Upper lobe of left lung (tissue), 5 donors: ENCODE data around the genes USP17L21, USP17L25 and DRD5.

DNA sequence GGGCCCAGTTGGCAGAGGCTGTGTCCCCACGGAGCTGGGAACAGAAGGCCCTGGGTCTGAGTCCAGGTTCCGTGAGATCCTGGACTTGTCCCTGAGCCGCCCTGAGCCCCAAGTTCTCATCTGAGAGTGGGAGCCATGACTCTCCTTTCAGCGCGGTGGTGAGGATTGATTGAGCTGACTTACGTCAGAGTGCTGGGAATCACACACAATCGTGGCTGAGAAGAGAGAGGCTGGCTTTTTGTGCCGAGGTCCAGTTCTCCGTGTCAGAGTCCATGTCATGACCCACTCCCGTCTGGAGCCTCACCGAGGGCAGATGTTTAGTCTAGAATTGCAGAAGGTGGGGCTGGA lies 97.9 kb downstream of the PSAPL1 start:
- PRO-cap, 2 experiments = no peak in any of the 2 experiments
- RAMPAGE, long total RNA, 4 experiments = no peak in any of the 4 experiments

- PRO-cap, 2 experiments = no peak in any of the 2 experiments
- RAMPAGE, long total RNA, 4 experiments = no peak in any of the 4 experiments
Observed at GRCh38 chr4:7771802-7772436, 167.7 kb downstream of the AFAP1 start.

- PRO-cap, 2 experiments = no peak in any of the 2 experiments
- RAMPAGE, long total RNA, 4 experiments = no peak in any of the 4 experiments
Observed at GRCh38 chr4:7958900-7959611, 19.4 kb upstream of the AFAP1 start.

- PRO-cap, 2 experiments = no peak in any of the 2 experiments
- RAMPAGE, long total RNA, 4 experiments = no peak in any of the 4 experiments
Observed at GRCh38 chr4:7965712-7966477, 26.2 kb upstream of the AFAP1 start.

DNA sequence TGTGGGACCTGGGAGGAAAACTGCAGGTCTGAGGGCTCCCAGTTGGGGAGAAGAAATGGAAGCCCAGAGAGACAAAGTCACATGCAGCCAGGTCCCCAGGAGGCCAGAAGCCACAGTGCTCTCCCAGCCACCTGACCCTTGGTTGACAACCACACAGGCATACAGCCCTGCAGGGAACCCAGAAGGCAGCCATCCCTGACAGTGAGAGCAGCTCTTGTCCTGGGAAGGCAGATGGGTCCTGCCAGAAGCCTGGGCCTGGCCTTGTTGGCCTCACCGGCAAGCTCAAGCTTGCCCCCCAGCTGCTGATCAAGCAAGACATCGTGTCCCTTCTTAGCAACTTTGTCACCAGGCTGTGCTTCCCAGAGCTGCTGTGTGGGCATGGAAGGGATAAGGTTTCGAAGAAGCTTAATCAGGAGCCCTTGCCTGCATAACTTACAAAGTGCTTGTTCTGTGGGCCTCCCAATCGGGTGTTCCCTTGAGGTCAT lies 6.7 kb upstream of the ABLIM2 start:
- PRO-cap, 2 experiments = peak in 1 of 2 experiments; most common minus-strand start position 216 of the sequence (in 1)
- RAMPAGE, long total RNA, 4 experiments = no peak in any of the 4 experiments

GRCh38 chr4:8165755-8165978 lies 7.1 kb upstream of the ABLIM2 start:
- PRO-cap, 2 experiments = peak in 1 of 2 experiments; most common plus-strand start chr4:8165818 (in 1)
- RAMPAGE, long total RNA, 4 experiments = no peak in any of the 4 experiments

GRCh38 chr4:8191074-8191924 lies 7.8 kb upstream of the SH3TC1 start:
- PRO-cap, 2 experiments = peak in 2 of 2 experiments; most common plus-strand start chr4:8191461 (in 2); most common minus-strand start chr4:8191350 (in 1)
- RAMPAGE, long total RNA, 4 experiments = no peak in any of the 4 experiments

- PRO-cap, 2 experiments = peak in 1 of 2 experiments; most common plus-strand start chr4:8194911 (in 1); most common minus-strand start chr4:8194776 (in 1)
- RAMPAGE, long total RNA, 4 experiments = no peak in any of the 4 experiments
Observed at GRCh38 chr4:8194282-8195179, 4.6 kb upstream of the SH3TC1 start.

DNA sequence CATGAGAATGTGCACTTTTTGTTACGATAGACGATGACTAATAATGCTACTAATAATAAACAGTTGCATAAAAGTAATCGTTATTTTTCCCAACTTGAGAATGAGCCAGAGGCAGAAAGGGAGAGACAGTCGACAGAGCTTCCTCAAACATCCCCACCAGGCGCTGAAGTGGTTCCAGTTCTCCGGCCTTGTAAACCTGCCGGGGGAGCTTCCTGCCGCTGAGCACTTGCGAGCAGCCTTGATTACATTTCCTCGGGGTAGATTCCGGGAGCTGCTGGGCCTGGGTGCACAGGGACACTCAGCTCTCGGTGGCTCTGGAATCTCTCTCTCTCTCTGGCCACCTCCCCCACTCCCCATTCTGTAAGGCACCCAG lies 8.8 kb upstream of the HTRA3 start:
- PRO-cap, 2 experiments = no peak in any of the 2 experiments
- RAMPAGE, long total RNA, 4 experiments = no peak in any of the 4 experiments

DNA sequence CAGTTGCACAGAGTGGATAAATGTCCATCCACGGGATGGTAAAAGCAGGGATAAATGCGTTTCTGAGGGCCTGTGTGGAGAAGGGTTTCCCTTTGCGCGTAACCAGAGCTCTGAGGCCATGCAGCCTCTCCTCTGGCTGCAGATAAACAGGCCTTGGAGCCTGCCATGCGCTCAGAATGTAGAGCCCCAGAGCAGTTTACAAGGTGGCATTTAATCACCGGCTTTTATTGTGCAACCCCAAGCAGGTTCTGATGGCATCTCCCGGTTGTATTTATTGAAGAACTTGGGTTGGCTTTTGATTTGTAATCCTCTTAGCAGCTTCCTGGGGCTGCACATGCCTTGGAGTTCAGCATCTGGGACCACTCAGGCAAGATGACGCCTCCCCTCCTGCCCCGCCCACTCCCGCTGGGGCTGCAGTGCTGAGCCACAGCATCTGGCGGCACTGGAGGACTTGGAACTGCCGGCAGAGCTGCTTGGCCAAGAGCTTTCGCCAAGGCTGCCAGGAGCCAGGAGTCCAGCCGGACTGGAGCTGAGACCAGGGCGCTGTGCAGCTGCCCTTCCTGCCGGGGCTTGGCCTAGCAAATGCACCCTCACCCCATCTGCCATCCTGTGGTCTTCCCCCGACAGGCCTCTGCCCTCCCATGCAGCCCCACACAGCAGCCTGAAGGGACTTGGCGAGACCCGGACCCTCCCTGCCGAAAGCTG lies 5.2 kb downstream of the HTRA3 start:
- PRO-cap, 2 experiments = no peak in any of the 2 experiments
- RAMPAGE, long total RNA, 4 experiments = no peak in any of the 4 experiments

DNA sequence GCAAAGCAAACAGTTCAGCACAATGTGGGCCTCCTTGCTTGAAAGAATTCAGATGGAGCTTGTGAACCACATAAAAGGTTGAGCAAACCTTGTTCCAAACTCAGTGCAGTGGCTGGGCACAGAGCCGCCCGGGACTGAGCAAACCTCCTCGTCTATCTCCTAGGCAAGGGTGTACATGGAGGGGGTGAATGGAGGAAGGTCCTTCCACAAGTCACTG lies 82.4 kb downstream of the HTRA3 start:
- PRO-cap, 2 experiments = no peak in any of the 2 experiments
- RAMPAGE, long total RNA, 4 experiments = no peak in any of the 4 experiments

DNA sequence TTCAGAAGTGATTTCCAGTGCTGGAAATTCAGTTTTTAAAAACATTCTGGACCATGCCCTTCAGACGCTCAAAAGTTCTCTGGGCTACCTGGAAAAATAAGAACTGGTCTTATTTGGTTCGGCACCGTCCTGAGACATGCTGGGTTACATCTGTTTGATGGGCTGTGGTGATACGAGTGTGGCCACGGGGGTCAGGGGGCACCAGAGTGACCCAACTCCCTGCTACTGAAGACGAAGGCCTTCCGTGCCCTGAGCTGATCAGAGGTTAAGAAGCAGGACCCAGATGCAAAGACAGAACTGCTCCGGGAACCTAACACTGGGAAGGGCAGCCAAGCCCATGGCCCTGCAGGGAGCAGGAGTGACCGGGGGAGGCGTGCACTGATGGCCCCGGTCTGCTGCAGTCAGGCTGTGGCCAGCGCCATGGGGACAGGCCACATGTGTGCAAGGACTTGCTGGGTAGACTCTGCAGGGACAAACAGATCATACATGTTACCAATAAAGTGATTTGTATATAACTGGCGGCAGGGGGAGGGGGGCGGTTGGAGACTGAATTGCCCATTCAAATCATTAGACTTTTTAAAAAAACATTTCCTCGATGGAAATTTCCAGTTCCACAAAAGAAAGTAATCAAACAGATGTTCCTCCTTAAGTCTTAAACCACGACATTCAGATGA lies 74.6 kb downstream of the ACOX3 start:
- PRO-cap, 2 experiments = no peak in any of the 2 experiments
- RAMPAGE, long total RNA, 4 experiments = no peak in any of the 4 experiments

GRCh38 chr4:8391777-8392554 lies 48.6 kb downstream of the ACOX3 start:
- PRO-cap, 2 experiments = no peak in any of the 2 experiments
- RAMPAGE, long total RNA, 4 experiments = no peak in any of the 4 experiments

DNA sequence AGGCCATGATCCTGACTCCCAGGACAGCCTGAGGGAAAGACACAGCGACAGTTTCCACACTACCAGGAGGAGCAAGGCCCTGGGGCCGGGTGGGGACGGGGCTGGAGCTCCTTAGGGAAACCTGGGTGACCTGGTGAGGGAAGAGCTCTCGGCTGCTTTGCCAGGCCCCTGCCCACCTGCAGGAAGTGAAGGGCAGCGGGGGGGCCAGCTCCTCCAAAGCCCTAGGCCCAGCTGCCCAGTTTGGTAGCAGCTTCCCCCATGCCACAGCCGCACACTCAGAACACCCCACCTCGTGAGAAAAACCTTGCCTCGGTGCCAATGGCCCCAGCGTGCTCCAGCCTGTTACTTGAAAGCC lies 38.4 kb downstream of the ACOX3 start:
- PRO-cap, 2 experiments = no peak in any of the 2 experiments
- RAMPAGE, long total RNA, 4 experiments = no peak in any of the 4 experiments

DNA sequence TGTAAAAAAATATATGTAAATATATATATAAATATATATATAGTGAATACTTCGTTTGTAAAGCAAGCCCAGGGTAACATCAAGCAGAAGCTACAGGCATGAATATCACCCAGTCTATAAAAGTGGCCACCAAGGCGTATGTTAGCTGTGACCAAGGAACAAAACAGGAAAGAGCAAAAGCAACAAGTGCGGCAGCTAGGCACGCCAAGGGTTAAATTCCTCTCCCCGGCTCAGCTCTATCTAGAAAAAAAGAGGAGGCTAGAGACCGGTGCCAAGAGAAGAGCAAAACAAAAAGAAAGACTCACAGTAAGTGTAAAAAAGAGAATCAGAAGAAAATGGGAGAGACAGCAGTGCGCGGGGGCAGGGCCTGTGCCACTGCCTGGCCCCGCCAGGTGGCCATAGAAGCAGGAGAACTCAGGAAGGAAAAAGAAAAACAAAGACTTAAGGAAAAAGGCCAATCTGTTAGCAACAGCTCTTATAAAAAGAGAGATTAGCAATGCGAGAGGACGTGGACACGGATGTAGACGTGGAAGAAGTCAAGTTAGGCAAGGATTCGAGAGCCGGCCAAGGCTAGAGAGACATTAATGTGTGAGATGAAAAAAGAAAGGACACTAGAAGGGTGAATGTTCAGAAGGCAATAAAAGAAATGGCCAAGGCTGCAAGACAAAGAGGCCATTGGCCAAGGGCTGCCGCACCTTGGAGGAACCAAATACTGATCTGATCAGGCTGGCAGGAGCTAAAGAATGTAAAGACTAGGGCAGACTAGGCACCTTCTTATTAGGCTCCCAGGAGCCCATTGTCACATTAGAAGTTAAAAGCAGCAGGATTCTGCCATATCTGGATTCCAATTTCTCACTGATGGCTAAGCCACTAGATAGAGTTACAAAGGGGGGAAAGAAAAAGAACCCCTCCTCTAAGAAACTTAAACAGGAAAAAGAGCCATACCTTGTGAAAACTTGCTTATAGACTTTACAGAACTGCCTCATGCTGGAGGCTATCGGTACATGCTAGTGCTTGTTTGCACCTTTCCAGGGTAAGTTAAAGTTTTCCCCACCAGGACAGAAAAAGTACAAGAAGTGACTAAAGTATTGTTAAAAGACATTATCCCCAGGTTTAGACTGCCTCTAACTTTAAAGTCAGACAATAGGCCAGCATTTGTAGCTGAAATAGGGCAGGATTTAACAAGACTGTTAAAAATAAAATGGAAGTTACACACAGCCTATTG lies 3.0 kb downstream of the ACOX3 start:
- PRO-cap, 2 experiments = peak in 1 of 2 experiments; most common plus-strand start position 478 of the sequence (in 1)
- RAMPAGE, long total RNA, 4 experiments = no peak in any of the 4 experiments

GRCh38 chr4:9262575-9263090 lies at the start of gene USP17L21:
Gene USP17L21 (plus strand): TSS chr4:9262872.
- PRO-cap, 2 experiments = no peak in any of the 2 experiments
- RAMPAGE, long total RNA, 4 experiments = no peak in any of the 4 experiments

DNA sequence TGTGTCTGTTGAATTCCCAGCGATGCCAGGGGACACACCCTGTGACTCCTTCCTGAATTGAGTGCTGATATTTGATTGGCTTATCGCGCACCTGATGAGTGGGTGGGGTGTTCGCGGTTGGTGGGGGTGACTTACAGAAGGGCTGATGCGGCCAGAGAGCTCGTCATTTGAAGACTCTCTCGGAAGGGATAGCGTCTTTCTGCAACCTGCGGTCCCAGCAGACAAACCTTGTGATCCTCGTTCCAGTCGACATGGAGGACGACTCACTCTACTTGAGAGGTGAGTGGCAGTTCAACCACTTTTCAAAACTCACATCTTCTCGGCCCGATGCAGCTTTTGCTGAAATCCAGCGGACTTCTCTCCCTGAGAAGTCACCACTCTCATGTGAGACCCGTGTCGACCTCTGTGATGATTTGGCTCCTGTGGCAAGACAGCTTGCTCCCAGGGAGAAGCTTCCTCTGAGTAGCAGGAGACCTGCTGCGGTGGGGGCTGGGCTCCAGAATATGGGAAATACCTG lies at the start of gene USP17L25:
Gene USP17L25 (plus strand): TSS at position 252 of the 517 bp plus-strand sequence.
- PRO-cap, 2 experiments = no peak in any of the 2 experiments
- RAMPAGE, long total RNA, 4 experiments = no peak in any of the 4 experiments

DNA sequence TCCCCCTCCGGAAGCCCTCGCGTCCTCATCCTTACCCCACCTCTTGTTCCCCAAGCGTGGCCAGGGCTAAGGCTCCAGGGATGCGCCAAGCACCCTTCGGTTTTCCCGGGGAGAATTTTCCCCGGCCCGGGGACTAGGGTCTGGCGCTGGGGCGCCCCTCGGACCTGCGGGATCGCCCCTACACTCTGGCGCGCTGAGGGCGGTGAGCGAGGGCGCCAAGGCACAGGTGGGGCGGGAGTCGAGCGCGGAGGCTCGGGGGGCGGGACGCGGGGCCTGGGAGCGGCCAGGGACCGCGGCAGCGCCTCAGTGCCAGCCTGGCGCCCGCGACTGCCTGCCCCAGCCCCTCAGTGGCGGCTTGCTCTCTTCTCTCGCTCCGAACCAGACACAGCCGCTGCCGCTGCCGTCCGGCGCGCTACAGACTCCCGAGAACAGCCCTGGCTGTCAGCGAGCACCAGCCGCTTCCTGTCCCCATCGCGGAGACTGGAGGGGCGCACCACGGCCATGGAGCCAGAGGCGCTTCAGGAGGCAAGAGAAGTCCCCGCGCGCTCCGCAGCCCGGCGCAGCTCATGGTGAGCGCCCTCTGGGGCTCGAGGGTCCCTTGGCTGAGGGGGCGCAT lies at the start of gene DRD5:
Gene DRD5 (plus strand): TSS at position 306 of the 616 bp plus-strand sequence.
- PRO-cap, 2 experiments = no peak in any of the 2 experiments
- RAMPAGE, long total RNA, 4 experiments = no peak in any of the 4 experiments

GRCh38 chr4:10018562-10019492 lies 2.5 kb downstream of the SLC2A9 start:
- PRO-cap, 2 experiments = peak in 2 of 2 experiments; most common plus-strand start chr4:10019013 (in 1); most common minus-strand start chr4:10019004 (in 1)
- RAMPAGE, long total RNA, 4 experiments = no peak in any of the 4 experiments

- PRO-cap, 2 experiments = no peak in any of the 2 experiments
- RAMPAGE, long total RNA, 4 experiments = no peak in any of the 4 experiments
Observed at GRCh38 chr4:10074248-10075638, 41.9 kb downstream of the WDR1 start.